SUDHL5 (cell line): ENCODE measurements around a stretch of chr11.

- PRO-cap: no peak
Measured at GRCh38 chr11:117239396-117240147, 7.1 kb downstream of the RNF214 start.

GRCh38 chr11:117288784-117289937, 26.9 kb downstream of the BACE1 start:
- PRO-cap: no peak

DNA sequence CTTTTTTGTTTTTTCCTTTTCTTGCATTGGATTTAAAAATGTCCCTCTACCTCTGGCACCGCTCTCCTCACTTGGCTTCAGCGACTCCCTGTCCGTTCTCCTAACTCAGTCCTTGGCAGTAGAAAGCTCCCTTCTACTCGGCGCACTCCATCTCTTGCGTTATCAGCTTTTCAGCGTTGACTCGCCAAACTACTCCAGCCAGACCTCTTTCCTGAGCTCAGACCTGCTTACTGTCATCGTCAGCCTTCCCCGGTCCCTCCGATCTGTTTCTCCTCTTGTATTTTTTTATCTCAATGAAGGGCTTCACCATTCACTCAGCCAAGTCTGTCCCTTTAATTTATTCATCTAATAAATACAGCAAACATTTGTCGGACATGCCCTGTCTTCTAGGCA, 751 bp downstream of the CEP164 start:
- PRO-cap: no peak

- PRO-cap: no peak
Measured at GRCh38 chr11:117386906-117387698, 59.4 kb downstream of the CEP164 start.

- PRO-cap: no peak
Measured at GRCh38 chr11:117812399-117813125, 12.0 kb downstream of the FXYD2 start.

GRCh38 chr11:117823097-117823903, 1.2 kb downstream of the FXYD2 start:
- PRO-cap: no peak

- PRO-cap: no peak
Measured at GRCh38 chr11:117826753-117827223, 2.2 kb upstream of the FXYD2 start.

- PRO-cap: no peak
Measured at GRCh38 chr11:117989022-117989347, 2.8 kb downstream of the IL10RA start.

DNA sequence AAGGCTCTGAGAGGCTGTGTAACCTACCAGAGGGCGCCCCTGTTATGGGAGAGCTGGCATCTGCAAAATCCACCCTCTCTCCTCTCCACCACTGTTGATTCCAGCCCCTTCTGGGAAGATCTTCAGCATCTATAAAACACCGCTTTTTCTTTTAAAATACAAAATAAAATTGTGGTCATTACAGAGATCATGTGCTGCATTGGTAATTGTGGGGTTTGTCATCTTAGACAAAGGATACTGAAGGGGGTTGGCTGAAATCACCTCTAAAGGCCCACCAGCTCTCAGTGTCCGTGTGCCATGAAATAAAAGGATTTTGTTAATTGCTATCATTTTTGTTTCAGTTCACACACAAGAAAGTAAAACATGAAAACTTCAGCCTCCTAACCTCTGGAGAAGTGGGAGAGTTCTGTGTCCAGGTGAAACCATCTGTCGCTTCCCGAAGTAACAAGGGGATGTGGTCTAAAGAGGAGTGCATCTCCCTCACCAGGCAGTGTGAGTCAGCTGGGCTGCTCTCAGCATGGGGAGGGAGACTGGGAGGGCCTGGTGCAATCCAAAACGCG, 7.5 kb downstream of the IL10RA start:
- PRO-cap: no peak

DNA sequence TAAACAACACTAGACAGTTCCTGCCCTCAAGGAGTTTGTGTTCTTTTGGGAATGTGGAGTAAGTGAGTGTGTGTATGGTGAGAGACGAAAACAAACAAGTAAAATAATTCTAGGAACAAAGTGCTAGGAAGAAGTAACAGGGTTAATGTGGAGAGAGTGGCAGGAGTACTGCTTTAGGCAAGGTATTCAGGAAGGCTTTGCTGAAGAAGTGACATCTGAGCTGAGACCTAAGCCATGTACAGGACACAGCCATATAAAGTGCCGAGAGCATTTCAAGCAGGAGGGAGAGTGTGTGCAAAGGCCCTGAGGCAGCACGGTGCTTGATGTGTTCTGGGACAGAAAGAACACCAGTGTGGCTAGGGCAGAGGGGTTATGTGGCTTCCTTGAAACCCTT, 11.5 kb downstream of the IL10RA start:
- PRO-cap: no peak

DNA sequence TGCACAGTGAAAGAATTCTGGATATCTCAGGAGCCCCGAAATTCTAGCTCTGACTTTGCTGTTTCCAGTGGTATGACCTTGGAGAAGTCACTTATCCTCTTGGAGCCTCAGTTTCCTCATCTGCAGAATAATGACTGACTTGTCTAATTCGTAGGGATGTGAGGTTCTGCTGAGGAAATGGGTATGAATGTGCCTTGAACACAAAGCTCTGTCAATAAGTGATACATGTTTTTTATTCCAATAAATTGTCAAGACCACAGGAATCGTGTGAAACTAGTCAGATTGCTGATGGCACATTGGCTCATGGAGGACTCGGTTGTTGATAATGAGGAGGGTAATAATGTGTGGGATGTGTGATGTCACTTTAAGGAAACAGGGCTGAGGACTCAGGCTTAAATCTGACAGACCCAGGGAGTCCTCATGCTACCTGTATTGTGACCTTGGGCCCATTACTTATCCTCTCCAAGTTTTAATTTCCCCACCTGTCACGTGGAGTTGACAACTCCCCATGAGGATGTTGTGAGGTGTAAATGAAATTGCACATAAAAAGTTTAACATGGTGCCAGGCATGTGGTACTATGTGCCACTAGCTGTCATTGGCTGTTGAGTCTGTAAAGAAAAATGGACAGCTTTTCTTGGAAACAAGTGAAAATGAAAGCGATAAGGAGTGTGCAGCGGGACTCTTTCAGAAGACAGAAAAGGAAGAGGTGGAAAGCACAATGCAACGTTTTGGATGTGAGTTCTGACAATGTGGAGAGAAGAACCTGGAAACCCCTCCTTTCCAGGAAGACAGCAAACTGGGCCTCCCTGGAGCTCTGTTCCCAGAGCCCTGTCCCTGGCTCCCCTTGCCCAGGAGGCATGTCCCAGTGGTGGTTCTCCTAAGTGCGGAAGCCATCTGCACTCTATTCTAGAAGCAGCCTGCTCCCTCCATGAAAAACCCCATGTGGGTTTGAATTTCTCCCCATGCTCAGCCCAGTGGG, 15.3 kb downstream of the IL10RA start:
- PRO-cap: no peak

DNA sequence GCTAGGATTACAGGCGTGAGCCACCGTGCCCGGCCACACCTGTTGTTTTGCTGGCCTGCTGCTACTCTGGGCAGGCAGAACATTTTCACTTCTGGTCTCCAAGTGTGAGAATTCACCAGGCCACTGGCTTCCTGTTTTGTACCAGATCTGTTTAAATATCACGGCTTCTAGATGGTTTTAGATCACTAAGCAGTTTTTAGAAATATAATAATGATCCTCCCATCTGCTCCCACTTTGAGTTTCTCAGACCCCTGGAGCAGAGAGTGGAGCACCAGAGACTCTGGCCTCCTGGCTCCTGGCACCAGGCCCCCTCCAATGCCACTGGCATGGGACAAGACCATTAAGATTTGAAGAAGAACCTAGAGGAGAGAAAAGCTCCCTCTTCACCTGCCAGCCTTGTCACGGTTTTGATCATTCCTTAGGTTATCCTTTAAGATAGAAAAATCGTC, 22.0 kb downstream of the IL10RA start:
- PRO-cap: bidirectional peak, plus-strand start at position 237 of the sequence, minus-strand start at position 68 of the sequence

DNA sequence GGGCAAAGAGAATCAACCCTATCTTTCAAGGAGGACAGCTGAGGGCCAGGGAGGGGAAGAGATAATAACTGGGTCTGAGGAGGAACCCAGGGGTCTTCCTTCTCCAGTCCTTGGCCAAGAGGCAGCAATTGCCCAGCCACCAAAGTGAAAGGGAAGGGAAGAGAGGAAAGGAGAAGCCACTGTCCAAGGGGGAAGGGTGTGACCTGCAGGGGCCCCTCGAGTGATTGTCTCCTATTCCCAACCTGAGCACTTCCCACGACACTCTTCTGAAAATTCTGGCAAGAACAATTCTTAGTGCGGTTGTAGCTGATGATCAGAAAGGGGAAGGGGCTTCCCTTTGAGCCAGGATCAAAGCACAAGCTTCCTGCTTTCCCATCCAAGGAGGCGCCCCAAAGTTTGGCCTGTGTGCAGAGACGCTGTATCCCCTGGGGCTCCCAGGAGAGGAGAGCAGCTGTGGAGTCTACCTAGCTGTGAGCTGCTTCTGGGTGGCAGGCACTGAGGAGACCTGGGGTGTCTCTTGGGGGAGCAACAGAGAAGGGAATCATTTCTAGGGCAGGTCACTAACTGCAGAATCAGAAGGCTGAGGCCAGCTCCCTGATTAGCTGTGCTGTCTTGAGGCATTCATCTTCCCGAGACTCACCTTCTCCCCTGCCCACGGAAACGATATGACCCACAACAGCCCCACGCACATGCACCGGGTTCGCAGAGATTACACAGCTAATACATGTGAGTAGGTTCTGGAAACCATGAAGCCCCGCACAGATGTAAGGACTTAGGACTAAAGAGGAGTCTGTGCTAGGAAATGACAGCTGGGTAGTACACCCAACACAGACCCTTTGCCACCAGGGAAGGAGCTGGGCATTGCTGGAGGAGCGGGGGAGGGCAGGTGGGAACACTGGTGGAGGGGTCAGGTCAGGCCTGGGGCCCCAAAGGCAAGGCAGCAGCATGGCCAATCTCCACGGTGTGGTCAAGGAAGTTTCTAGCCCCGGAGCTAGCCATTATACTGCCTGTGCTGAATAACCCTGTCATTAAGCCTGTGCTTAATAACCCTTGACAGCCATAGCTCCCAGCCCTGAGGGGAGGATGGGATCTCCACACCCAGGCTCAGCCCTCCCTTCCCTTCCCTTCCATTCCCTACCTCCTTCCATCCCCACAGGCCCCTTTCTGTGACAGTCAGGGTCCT, 1.7 kb downstream of the TMPRSS4 start:
- PRO-cap: no peak

DNA sequence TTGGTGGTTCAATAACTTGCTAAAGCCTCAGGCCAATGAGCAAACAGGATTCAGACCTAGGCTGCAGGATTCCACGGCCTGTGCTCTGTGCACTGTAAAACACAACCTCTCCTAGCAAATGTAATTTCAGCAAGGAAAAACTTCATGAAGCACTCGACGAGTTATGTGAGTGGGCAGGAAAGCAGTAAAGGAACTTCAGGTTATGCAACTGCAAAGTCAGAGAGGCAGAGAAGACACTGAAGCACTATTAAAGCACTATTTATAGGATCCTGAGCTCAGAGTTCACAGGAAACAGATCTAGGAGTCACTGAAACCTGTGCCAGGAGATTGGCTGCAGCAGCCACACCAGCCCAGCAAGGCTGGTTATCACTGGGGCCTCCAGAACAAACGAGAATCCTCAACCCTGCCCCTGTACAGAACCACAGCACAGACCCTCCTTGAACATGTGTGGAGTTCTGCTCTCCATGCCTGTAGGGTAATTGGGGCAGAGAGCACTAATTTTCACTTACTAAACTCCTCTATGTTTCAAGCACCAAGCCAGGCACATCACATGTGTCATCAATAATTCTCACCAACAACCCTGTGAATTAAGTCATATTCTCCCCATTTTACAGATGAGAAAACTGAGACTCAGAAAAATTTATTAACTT, 2.4 kb downstream of the SMIM35 start:
- PRO-cap: no peak

DNA sequence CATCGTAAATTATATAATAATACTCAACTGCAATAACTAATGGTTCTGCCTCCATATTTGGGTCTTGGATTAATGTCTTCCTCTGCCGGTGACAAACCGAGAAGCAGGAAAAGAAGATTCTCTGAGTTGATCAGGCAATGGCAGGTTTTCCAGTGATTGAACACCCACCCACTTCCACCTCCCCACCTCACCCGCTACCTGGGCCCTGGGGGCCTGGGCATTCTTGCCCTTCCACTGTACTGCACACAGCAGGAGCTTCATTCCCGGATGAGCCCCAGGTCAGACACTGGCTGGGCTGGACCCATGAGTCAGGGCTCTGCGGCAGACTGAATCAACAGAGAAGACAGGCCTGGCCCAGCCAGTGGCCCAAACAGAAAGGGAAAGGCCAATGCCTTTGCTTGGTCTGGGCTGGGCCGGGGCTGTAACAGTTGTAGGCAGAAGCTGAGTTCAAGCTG, 1.6 kb upstream of the SMIM35 start:
- PRO-cap: no peak

DNA sequence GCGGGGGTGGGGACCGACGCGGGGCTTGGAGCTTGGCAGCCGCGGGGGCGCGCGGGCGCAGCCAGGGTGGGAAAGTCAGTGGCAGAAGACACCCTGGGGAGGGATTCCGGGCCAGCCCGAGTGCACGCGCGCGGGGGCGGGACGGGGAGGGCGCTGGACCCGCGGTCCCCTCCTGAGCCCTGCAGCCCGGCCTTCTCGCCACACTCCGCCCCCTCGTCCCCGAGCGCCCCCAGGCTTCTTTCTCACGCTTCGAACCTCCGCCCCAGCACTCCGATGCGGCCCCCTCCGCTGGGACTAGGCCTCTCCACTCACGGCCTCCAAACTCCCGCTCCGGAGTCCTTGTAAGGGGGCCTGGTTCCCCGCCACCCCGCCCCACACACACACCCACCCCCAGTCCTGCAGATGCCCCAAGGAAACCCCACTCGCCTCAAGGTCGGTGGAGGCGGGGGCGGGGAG, 6.7 kb downstream of the SCN4B start:
- PRO-cap: no peak

GRCh38 chr11:118156186-118156803, 3.7 kb upstream of the SCN4B start:
- PRO-cap: no peak

GRCh38 chr11:118210327-118210841, 14.4 kb downstream of the JAML start:
- PRO-cap: no peak

- PRO-cap: no peak
Measured at GRCh38 chr11:118263075-118263561, 979 bp downstream of the MPZL2 start.

- PRO-cap: no peak
Measured at GRCh38 chr11:118277245-118277776, 13.2 kb upstream of the MPZL2 start.